ENCODE results near the genes GOLGA8H and SCG5.

DNA sequence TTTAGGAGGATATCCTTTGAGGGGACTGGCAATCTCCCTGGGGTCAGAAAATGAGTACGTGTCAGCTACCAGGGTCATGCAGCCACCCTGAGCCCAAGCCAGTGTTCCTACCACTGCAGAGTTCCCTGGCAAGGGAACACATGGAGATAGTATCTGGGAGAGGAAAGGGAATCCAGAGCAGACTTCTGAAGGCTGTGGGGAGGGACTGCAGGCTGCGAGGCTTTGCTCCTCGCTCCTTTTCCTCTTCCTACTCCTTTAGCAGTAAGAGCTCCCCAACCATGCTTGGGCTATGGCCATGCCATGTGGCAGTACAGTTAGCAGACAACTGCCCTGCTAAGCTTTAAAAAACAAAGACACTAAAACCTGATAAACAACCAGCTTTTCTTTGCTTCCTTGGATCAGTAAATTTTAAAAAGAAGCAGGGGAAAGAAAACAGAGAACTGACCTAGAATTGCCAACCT, 63.0 kb upstream of the TJP1 start:
- PRO-cap = no peak

DNA sequence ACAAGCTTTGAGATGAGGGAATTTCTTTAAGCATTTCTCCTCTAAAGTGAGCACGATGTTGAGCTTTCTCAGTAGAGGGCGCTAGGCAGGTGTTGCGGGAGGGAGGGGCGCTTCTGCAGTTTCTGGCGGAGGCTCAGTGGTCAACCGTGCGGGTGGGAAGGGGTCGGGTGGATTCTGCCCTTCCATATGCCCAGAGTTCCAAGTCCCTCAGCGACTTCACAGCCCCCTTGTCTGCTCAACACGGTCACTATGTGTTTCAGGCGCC, 97.4 kb upstream of the GOLGA8J start:
- PRO-cap = no peak

GRCh38 chr15:30347163-30347529, 46.2 kb downstream of the CHRFAM7A start:
- PRO-cap = no peak

DNA sequence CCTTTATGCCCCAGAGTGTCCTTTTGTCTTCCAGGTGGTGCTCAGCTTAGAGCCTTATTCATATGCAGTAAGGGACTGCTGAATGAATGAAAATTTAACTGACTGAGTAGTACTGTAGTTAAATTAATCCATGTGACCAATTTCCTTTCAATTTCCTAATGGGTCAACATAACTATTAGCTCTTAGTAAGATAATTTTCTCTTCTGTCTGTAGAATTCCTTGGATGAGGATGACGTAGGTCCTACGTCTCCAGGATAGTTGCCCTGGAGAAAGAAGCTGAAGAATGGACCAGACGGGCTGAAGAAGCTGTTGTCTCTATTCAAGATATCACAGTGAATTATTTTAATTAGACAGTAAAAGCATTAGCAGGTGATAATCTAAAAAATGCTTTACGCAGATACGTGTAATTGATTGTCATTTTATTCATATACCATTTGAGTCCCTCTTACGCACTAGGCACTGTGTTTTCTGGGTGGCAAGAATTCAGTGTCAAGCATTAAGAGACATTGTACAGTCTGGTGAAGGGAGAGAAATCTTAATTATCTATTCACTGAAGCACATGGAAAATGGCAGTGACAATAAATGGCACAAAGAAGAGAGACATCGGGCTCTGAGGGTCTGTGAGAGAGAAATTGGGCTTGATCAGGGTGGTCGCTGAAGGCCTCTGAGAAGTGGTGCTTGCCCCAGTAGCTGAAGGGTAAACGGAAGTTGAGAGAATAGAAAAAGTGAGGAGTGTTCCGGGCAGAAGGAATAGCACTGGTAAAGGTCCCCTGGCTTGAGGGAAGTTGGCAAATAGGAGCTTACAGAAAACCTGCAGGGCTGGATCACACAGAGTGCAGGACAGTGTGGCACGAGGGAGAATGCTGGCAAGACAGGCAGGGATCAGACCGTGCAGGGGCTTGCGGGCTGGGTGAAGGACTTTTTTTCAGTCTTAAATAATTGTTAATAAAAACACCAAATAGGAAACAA, 63.8 kb upstream of the GOLGA8R start:
- PRO-cap = no peak

- PRO-cap = no peak
Measured at GRCh38 chr15:30603896-30604281, at the start of gene GOLGA8H. Gene GOLGA8H, plus strand, starts transcription at chr15:30604028.

DNA sequence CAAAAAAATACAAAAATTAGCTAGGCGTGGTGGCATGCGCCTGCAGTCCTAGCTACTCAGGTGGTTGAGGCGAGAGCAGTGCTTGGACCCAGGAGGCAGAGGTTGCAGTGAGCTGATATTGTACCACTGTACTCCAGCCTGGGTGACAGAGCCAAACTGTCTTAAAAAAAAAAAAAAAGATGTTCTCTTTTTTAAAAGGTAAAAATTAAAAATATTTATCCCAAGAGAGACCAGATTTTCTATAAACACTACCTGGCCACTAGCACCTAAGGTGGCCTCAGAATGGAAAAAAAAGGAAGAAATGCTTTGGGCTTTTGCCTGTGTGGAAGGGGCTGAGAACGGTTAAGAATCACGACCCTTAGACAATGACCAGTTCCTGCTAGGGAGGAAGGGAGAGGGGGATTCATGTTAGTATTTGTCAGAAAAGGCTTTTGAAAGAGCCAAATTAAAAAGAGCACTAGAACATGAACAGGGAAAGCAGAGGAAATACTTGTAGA, 41.2 kb downstream of the FAN1 start:
- PRO-cap = no peak

- PRO-cap = no peak
Measured at GRCh38 chr15:30999767-31000347, 8.4 kb upstream of the MTMR10 start.

DNA sequence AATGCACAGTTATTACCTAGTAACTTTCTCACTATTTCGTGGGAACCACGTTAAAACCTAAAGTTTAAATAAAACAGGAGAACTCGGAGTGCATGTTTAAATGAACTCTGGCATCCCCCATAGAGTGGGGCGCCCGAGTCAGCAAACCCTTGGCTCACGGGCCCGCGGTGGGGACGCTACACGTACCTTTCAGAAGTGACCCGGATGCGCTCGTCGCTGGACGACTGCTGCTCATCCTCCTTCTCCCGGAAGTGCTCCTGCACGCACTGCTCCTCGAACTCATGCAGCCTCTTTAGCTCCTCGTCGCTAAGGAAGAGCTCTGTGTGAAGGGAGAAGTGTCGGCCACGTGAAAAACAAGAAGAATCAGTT, 34.5 kb upstream of the MTMR10 start:
- PRO-cap = no peak

GRCh38 chr15:31080299-31081085, 21.0 kb downstream of the TRPM1 start:
- PRO-cap = no peak

GRCh38 chr15:31216217-31216693, 110.4 kb upstream of the KLF13 start:
- PRO-cap = no peak

DNA sequence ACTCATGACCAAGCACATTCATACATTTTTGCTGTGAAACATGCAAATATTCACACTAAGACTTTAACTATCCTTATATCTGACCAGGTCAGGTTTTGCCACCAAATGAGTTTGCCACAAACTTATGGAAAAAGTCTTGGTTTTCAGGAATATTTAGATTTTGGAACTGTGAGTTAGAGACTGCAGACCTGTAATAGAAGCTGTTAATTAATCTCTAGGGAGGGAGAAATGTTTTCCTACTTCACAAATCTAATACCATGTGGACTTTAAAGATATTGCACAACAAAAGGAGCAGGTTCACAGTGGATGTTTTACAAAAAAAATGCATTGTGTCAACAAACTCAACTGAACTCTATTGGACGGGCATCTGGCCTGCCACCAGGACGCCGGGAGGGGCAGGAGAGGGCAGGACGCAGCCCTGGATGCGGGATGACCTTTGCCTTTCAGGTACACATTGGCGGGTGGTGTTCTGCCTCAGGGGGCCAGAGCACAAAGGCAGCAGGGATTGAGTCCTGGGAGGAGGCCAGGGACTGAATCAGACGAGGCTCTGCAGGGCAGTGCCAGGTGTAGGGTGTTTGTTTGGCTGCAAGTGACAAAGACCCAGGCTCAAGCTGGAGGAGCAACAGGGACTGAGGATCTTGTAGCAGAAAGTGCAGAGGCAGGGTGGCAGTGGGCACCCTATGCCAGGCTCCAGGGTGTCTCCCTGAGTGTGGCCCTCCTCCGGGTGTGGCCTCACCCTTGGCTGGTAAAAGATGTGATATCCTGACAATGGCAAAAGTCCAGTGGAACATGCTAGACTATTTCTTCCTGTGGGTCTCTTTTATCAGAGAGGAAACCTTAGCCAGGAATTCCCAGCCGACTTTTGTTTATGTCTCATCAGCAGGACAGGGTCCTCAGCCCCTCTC, 30.0 kb upstream of the KLF13 start:
- PRO-cap = no peak

- PRO-cap = bidirectional peak, plus-strand start at chr15:31328092, minus-strand start at chr15:31327946
Measured at GRCh38 chr15:31327743-31328818, 1.4 kb downstream of the KLF13 start.

DNA sequence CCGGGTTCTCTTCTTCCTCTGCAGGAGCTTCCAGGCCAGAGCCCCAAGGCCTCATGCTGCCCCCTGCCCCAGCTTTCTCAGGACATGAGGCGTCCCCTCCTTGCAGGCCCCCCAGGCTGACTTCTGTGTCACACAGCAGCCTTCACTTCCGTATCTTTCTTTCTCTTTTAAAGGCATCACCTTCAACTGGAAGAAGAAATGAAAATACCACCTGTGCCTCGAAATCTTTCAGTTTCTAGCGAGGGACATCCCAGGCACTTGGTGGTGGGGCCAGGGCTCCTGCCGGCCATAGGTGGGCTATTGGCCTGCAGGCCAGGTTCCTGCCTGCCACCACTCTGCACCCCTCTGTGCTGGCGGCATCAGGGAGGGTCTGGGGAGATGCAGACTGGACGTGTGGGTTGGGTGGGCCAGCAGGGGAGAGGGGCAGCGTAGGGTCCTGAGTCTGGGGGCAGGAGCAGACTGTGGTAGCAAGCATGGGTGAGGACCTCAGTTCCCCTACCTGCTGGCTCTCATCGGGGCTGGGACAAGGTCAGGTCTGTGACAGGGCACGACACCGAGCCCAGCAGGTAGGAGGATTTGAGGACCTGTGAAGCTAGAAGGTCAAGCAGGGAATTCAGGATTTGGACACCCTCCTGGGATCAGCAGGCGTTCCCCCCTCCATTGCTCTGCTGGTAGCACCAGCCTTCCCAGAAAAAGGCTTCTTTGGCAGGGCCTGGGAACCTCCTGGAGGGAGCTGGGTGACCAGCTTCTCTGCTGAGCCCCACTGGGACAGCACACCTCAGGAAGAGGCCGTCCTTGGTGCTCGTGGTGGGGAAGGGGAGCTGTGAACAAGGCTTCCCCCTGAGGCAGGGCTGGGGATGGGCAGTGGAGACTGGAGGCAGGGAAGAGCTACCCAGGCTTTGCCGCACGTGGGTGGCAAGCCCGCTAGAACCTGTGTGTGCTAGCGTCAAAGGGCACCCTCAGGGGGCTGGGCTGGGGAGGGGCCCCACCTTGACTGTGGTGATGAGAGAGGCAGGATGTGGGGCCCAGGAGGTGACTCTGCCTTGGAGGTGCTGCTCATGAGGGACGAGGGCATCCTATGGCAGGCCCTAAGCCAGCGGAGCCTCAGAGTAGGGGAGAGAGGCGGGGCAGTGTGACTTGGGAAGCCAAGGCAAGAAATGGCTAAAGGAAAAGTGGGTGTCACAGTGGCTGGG, 20.3 kb downstream of the KLF13 start:
- PRO-cap = no peak

- PRO-cap = no peak
Measured at GRCh38 chr15:31353890-31354286, 27.3 kb downstream of the KLF13 start.

GRCh38 chr15:31373690-31374980, 47.5 kb downstream of the KLF13 start:
- PRO-cap = no peak

DNA sequence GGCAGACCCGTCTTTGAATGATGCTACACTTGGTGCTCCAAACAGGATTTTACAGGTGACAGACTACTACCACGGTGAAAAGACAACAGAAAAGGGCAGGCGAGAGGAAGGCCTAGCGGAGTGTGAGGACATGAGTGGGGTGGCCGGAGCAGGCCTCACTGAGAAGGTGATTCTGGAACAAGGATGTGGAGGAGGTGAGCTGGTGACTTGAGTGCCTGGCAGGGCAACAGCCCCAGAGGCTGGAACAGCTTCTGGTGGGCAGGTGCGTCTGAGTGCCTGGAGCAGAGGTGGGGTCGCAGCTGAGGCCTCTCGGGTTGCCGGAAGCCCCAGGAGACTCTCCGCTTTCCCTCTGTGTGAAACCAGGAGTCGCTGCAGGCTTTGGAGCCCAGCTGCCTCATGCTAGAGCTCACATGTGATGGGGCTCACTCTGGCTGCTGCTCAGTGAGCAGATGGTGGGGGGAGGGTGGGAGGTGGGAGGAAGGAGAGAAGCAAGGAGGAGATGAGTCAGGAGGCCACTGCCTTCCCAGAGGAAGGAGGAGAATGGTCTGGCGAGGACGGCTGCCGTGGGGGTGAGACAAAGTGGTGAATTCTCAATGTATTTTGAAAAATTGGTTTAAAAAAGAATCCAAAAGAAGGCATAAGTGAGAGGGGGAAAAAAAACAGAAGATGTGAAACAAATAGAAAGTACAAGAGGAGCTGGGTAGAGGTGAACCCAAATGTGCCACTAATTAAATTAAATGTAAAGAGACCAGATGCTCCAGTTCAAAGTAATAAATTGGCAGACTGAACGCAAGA, 130.3 kb downstream of the OTUD7A start:
- PRO-cap = no peak

DNA sequence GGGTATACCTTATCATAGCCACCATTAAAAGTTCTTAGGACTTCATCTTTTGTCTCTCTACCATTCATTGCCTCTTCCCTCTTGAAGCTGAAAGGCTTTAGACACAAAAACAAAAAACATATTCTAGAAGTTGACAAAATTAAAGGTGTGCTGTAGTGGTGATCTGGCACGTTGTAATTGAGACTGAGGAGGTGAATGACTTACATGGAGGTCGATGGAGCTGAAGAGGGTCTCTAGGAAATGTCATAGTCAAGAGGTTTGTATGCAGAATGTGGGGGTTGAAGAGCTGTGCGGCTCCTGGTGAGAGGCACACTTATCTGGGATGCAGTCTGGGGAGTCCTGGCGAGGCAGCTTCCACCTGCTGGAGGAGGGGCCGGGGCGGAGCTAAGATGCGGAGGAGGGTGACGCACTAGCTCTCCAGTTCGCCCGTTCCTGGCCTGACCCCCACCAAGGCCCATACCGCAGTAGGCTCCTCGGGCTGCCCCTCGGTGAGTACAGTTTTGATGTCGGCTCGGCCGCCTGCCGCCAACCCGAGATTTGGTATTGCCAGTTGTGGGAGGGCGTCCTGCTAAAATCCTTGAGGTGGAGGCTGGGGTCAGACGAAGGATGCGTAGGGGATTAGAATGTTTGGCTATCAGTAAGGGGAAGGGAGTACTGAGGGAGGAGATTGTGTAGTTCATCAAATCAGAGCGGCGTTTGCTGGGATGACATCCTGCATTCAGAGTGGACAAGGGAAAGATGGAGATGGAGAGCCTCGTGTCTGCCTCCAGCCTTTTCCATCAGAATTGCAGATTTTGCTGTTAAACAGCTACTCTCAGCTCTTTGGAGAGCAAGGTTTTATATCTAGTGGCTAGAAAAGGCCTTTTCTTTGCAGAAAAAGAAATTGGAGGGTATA, at the start of gene SCG5:
TSS of gene SCG5 (plus strand) at position 420 of the 895 bp plus-strand sequence.
- PRO-cap = no peak

GRCh38 chr15:32717063-32717468, 738 bp upstream of the GREM1 start:
- PRO-cap = no peak

- PRO-cap = no peak
Measured at GRCh38 chr15:32908009-32908752, 190.4 kb downstream of the GREM1 start.

DNA sequence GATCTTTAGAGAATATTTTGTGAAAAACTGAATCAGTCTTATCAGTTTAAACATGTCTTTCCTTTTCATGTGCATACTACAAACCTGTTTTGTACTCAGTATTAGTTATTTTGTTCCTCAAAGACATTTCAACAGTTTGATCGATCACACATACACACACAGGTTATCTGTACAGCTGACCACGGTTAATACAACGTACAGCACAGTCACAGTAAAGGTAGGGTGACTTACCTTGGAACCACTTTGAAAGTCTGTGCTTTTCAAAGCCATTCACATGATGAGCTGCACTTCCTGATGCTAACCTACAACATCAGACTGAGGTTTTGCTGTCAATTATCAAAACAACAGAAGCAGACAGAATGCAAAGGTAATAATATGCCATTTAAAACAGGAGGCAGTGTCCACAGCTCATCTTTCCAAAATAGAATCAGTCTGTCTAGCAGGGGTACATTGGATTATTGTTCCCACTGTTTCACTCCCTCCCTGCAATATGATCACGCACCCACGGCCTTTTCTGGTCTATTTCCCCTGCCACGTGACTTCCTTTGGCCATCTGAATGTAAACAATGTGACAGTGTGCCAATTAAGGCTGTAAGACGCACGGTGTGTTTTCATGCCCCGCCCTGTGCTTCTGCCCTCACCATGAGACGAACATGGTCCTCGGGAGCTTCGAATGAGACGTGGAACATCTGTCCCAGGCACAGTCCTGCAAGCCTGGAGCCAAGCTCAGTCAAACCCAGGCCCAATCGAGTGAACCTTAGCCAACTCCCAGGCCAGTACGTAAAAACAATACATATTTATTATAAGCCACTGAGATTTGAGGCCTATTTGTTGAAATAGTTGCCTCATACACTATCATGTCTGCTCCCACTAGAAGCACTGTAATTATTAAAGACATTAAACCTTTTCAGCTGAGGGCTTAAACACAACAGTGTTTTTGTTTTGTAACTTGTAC, 102.3 kb downstream of the FMN1 start:
- PRO-cap = no peak

Data from mesenteric fat pad (tissue), 1 donor.